Type B pancreatic cell (in vitro differentiated cells): ENCODE measurements around a stretch of chr11.

DNA sequence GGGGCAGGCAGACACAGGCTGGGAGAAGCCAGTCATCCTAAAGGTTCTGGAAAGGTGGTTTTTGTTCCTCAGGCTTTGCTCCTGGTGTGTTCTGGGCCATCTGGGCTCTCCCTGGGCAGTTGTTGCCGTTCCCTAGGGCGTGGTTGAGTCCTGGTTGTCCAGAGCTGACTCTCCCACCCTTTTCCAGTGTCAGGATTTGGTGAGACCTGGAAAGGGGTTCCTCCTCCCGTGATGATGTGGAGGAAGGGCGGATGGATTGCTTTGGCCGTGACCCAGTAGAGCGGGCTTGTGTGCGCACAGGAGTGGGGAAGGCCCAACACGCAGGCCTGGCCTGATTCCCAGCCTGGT, 26.0 kb downstream of the TPCN2 start:
- PRO-cap = no peak

DNA sequence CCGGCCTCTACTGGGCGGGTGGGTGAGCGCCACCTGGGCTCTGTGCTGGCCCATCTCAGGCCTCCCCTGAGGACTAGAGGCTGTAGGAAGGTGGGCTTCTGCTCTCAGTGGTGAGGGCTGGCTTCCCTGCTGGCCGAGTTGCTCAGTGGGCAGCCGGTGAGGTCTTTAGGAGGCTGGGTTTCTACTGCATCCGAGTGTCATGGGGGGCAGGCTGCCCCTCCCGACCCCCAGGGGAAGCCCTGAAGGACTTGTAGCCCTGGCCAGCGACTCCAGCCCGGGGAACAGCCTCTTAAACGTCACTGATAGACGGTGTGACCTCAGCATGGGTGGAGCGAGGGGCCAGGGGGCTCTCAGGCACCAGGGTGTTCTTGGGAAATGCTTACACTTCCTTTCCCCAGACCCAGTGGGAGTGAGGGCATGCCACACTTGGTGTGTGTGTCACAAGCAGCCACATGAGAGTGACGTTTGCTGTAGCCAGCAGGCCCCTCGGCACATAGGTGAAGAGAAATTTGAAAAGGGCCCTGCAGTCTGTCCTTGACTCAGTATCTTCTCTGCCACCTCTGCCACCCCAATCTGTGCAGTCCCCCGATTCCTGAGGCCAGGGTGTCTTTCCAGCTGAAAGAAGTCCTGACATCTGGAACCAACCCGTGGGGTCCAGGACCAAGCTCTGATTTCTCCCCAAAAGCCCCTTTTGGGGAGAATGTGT, 30.5 kb downstream of the TPCN2 start:
- PRO-cap = no peak

DNA sequence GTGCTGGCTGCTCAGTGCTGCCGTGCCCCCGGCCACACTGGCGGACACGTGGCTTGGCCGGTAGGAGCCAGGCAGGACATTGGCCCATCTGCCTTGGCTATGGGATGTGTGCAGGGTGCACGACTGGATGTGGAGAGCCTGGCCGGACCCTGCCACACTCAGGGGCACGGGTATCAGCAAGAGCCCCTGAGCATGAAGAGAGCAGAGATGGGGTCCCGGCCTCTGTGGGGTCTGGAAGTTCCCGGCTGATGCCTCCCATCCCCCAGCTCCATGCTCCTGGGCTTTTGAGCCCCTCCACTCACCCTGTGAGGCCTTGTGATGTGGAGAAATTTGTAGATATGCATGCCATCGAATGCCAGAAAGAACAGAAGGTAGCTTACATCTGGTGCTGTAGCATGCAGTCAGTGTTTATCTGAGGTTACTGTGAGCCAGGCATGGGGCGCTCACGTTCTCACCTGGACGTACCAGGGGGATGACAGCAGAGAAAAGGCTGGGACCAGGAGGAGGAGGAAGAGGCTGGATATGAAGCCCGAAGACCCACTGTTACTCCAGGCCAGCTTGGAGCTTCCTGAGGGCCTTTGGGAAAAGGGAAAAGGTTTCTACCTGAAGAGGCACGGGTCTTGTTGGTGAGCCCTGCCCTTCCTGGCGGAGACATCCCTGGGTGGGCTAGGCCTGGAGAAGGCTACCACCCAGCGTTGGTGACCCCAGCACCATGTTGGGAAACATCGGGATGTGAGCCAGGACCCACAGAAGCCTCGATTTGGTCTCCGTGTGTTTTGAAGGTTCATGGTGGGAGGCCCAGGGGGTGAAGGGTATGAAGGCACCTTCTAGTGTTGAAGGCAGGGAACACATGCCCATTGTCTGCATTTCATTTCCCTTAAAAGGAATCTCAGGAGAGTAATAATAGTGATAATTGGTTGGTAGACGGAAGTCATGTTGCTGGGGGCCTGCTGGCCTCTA, 47.0 kb downstream of the TPCN2 start:
- PRO-cap = no peak

- PRO-cap = no peak
Measured at GRCh38 chr11:69166502-69166934, 10.8 kb downstream of the SMIM38 start.

DNA sequence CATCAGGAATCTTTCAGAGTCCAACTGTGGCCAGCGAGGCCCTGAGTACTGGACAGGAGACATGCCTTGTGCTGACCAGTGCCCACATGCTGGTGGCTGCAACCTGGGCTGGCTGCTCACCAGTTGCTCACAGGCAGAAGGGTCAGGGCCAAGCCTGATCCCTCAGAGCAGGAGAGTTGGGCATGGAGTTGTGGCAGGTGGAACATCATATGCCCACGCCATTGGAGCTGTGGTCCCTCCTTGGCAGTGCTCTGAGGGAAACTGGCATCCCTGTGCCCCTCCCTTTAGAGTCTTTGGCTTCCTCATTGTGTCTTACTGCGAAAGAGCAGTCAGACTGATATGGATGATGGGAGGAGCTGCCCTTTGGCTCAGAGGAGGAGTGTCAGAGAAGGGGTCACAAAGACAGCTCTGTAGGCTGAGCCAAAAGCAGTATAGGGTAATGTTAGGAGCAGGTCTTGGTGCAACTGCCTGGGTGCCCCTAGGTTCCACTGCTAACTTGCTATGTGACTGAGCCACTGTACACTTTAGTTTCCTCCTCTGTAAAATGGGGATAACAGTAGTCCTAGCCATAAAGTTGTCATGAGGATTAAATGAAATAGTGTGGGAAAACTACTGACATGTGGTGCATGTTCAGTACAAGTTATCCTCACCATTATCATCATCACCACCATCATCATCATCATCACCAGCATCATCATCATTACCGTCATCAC, 3.0 kb upstream of the MYEOV start:
- PRO-cap = no peak

GRCh38 chr11:69297028-69297924, 3.3 kb downstream of the MYEOV start:
- PRO-cap = bidirectional peak, plus-strand start at chr11:69297664, minus-strand start at chr11:69297565

- PRO-cap = no peak
Measured at GRCh38 chr11:69301444-69302404, 7.8 kb downstream of the MYEOV start.

- PRO-cap = no peak
Measured at GRCh38 chr11:69348336-69348882, 54.5 kb downstream of the MYEOV start.

DNA sequence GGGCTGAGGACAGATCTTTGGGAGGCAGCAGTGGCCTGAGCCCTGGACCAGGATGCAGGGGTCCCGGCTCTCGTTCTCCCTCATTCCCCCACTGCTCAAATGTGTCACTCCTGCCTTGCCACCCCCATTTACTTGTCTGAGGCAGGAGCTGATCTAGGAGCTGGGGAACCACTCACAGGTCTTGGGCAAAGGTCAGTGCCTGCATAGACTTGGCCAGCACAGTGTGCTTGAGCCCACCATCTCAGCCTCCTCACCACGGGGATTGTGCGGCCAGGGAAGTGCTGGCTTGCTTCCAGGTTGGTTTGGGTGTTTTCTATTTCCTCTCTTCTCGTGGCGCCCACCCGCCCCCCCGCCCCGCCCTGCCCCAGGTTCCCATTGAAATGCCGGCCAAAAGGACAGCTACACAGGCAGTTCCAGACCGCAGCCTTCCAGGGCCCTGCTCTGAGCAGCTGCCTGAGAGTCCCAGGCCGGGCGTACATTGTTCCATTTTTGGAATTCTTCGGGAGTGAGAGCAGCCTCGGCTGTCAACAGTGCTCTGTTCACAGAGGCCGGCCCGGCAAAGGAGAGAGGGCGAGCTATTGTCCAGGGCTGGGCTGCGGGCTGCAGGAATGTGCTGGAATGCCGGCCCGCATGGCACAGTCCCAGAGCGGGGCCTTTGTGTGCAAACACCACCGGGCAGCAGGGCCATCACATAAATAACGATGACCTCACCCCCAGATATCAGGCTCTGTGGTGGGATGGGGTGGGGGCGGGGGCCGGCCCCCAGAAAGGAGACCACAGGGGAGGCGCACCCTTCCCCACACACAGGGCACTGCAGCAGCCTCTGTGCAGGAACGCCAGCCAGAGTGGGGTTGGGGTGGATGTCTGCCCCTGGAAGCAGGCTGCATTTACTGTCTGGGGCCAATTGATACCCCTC, 143.9 kb upstream of the CCND1 start:
- PRO-cap = no peak

DNA sequence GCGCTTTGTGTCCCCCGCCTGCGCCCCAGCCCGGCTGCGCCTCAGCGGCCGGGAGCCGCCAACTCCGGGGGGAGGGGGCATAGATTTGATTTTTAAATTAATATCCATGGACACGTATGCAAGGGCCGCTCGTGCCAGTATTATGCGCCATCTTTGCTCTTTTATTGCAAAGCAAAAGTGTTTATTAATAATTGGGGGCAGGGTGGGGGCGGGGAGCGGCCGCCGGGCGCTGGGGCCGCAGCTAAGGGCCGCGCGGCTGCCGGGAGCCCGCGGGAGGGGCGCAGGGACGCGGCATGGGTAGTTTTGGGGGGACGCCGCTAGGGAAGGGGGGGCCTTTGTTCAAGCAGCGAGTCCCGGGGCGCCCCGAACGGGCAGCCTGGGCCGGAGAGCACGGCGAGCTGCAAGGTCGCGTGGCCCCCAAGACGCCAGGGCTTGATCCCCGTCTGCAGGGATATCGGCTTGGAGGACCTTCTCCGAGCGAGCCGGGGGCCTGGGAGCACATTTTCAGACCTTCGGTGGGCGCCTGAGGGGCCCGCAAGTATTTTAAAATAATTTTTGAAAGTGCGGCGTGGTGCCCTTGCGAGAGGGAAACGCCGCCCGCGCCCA, 967 bp downstream of the CCND1 start:
- PRO-cap = no peak

- PRO-cap = no peak
Measured at GRCh38 chr11:69644100-69644687, 3.2 kb downstream of the CCND1 start.

DNA sequence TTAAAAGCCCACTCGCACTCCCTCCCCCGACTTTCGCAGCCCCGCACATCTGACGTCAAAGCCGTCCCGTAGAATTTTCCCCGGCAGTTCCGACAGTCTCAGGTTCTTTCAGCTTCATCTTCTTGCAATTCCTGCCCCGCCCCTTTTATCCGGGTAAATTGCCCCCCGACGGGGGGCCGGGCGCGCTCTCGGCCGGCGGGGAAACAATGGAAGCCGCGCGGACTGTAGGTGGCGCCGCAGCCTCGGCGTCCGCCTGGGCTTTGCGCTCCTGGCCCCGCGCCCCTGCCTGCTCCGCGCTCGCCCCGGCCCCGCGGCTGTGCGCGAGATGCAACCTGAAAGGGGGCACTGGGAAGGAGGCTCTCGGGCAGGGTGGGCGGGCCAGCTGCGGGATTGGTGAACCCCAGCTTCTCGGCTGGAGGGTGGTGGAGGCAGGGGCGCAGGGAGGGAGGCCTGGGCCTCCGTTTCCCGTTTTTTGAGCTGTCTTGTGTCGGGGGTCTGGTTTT, 761 bp upstream of the FGF19 start:
- PRO-cap = no peak

GRCh38 chr11:69892466-69893514, 73.6 kb upstream of the FGF3 start:
- PRO-cap = no peak

GRCh38 chr11:69949306-69949812, 128.8 kb upstream of the ANO1 start:
- PRO-cap = no peak

DNA sequence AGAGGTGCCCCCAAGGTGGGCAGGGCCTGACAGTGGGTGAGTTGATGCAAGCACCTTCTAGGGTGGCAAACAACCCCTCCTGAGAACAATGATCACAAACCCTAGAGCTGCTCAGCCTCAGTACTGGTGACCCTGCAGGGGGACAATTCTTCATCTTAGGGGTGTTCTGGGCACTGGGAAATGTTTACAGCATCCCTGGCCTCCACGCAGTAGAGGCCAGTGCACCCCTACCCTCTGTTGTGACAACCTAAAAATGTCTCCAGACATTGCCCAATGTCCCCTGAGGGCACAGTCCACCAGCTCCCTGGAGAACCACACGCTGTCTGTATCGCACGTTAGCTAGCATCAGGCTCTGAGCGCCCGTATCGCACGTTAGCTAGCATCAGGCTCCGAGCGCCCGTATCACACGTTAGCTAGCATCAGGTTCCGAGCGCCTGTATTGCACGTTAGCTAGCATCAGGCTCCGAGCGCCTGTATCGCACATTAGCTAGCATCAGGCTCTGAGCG, 111.2 kb upstream of the ANO1 start:
- PRO-cap = no peak

- PRO-cap = no peak
Measured at GRCh38 chr11:69970820-69971350, 107.2 kb upstream of the ANO1 start.

GRCh38 chr11:70019751-70020203, 58.3 kb upstream of the ANO1 start:
- PRO-cap = no peak

DNA sequence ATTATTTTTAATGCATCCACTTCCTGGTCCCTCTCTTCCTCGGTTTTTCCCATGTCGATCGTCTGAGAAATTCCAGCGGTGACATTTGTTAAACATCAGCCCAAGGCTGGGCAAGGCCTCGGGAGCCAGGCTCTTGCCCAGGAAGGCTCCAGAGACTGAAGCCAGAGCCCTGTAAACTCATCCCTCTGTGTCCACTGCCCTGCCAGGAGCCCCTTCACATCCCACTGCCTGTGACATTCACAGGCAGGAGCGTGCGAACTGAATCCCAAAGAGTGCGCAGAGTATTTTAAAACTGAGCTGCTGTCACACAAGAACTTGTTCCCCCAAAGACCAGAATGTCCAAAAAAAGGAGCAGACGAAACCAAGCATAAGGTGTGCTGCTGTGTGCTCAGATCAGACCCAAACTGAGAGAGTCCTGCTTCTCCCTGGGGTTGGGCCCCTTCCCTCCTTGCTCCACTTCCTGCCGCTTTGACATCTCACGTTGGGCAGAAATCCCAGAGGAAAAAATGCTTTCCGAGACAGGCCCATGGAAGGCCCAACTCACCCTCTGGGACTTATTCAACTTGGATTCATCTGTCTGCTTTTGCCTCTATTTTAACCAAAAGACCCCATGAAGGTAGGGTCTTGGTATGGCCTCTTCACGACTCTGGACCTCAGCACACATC, 56.4 kb upstream of the ANO1 start:
- PRO-cap = no peak

DNA sequence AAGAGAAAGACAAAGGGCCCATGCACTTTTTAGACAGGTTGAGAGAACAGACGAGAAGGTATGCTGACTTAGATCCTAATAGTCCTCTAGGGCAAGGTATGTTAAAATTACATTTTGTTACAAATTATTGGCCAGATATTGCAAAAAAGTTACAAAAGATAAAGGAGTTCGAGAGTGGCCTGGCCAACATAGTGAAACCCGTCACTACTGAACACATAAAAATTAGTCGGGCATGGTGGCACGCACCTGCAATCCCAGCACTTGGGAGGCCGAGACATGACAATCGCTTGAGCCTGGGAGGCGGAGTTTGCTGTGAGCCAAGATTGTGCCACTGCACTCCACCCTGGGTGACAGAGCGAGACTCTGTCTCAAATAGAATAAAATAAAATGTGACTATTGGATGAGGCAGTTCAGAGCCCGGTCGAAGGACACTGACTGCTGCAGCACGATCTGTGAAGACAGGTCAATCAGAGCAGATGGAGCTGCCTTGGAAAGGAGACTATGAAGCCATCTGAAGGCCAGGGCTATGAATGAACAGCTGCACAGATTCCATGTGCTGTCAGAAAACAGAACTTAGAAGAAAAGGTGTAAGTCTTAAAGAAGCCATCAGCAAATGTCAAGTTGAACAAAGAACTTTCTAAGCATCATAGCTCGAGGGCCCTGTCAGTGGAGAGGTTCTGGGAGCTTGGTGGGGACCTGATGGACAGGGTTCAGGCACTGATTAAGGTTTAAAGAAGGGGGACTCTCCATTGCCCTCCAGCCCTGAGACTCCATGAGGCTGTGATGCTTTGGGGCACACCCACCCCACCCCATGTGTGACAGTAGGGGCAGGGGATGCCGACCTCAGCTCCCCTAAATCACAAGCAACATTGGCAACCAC, 37.6 kb upstream of the ANO1 start:
- PRO-cap = no peak

- PRO-cap = no peak
Measured at GRCh38 chr11:70188419-70188954, 14.6 kb upstream of the FADD start.